Measurements from ENCODE around the gene FAM174A.

GRCh38 chr5:95900859-95901151 is 60.8 kb downstream of the ELL2 start:
- PRO-cap, 2 experiments, result no peak in any of the 2 experiments

- PRO-cap, 2 experiments, result peak in 2 of 2 experiments; most common minus-strand start chr5:95931028 (in 1)
Measured at GRCh38 chr5:95930638-95931558, 30.8 kb downstream of the ELL2 start.

DNA sequence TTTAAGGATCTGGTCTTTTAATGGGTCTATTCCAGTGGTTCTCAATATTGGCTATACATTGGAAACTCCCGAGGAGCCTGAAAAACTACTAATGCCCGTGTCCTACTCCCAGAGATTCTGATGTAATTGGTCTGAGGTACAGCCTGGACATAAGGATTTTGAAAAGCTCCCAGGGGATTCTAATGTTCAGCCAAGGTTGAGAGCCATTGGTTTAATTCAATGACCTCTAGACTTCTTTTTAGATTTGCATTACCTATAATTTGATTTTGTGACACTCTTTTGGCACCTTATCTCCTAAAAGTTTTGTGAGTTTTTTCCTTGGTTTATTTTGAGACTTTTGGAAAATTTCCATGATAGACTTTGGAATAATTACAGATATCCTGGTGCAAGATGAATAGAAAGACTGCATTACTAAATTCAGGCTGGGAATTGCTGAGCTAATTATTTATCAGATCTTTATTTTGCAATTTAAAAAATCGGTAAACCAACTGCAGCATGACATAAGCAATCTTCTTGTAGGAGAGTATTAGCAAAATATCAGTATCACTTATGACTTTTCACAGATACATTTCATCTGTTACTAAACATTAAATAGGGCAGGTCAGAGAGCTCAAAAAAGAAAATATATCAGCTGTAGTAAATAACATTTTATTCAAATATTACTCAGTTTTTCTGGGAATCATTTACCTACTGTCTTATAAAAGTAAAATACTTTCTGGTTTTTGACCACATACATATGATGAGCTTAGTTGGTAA is 91.6 kb upstream of the ELL2 start:
- PRO-cap, 2 experiments, result no peak in any of the 2 experiments

- PRO-cap, 2 experiments, result no peak in any of the 2 experiments
Measured at GRCh38 chr5:96110380-96110955, 148.8 kb upstream of the ELL2 start.

DNA sequence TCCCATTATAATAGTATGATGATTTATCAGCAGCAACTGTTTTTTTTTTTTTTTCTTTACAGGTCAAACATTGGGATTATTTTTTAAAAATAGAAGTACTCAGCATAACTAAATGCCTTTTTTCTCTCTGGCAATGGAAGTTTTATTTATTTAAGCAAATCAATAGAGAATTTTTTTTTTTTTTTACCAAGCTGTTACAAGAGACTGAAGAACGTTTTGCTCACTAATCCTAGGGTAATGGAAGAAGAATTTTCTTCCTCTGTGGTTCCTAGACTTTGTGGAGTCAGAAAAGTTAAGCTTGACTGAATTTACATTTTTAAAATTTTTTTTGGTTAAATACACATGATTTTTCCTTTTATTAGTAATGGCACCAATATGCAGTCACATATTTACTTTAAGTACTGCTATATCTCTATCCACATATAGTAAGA is 189.9 kb downstream of the PCSK1 start:
- PRO-cap, 2 experiments, result no peak in any of the 2 experiments

GRCh38 chr5:96408097-96408800 is 24.8 kb downstream of the PCSK1 start:
- PRO-cap, 2 experiments, result no peak in any of the 2 experiments

DNA sequence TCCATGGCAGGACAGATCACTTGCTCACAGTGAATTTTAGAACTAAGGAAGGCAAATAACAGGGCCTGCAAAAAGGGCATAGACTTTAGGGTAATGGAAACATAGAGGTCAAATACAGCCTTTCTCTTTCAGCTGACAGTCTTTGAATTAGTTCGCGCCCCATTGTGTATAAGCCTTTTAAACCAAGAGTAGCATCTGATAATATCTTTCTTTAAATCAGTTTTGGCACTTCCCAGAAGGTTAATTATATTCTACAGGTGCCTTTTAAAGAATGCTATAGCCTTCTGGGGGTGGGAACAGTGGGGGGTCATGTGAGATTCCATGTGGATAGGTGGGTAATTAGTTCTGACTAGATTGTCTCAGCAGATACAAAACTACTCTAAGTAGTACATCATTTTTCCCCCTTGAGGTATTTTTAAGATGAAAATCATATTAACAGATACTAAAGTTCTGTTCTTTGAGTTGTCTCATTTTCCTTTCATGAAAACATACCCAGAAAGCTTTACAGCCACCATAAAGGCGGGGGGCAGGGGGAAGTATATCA is 4.4 kb downstream of the CAST start:
- PRO-cap, 2 experiments, result peak in 1 of 2 experiments; most common plus-strand start position 282 of the sequence (in 1)

DNA sequence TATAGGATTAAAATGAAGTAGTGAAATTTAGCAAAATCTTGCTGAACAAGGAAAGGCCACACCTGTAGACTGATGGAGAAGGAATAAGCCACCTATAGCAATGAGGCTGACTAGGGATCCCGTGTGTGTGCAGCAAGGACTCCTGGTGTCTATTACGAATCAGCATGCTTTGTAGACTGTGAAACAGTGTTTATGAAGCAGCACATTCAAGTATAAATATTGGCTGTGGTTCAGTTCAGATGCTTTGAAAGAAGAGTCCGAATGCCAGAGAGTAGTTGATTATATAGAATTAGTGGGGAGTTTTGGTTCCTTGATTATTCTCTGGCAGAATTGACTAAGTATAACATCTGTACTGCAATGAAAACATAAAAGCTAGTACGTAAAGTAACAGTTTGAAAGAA is 41.8 kb downstream of the CAST start:
- PRO-cap, 2 experiments, result no peak in any of the 2 experiments

DNA sequence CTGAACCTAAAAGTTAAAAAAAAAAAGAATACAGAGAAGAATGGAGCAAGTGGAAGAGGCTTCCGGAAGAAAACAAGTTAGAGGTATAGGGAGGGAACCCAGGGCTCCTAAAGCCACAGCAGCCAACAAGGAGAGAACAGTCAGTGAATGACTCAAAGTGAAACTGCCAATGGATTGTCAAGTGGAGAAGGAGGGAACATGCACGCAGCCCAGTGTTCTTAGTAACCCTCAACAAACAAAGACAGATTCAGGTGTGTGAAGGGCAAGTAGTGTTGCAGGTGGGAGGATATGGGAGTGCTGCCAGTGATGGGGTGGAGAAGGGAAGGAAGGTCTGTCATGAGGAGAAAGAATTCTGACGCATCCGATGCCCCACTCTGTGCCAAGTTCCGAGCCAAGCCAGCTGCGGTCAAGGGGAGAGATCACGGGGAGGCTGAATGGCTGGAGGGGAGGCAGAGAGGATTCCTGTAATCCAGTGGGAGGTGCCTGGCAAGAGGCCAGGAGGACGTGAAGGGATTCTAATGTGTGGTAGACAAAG is 56.4 kb downstream of the CAST start:
- PRO-cap, 2 experiments, result no peak in any of the 2 experiments

GRCh38 chr5:98109360-98109980 is 664.0 kb upstream of the RGMB start:
- PRO-cap, 2 experiments, result no peak in any of the 2 experiments

DNA sequence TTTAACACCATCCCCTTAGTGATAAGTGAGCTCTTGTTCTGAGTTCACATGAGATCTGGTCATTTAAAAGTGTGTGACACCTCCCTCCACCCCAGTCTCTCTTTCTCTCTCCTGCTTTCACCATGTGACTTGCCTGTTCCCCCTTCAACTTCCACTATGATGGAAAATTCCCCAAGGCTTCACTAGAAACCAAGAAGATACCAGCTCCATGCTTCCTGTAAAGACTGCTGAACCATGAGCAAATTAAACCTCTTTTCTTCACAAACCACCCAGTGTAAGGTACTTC is 475.2 kb upstream of the RGMB start:
- PRO-cap, 2 experiments, result no peak in any of the 2 experiments

GRCh38 chr5:98774766-98775165 is 1.3 kb downstream of the RGMB start:
- PRO-cap, 2 experiments, result no peak in any of the 2 experiments

GRCh38 chr5:98779160-98780212 is 6.0 kb downstream of the RGMB start:
- PRO-cap, 2 experiments, result no peak in any of the 2 experiments

GRCh38 chr5:98904154-98904514 is 24.7 kb downstream of the CHD1 start:
- PRO-cap, 2 experiments, result peak in 1 of 2 experiments; most common minus-strand start chr5:98904367 (in 1)

DNA sequence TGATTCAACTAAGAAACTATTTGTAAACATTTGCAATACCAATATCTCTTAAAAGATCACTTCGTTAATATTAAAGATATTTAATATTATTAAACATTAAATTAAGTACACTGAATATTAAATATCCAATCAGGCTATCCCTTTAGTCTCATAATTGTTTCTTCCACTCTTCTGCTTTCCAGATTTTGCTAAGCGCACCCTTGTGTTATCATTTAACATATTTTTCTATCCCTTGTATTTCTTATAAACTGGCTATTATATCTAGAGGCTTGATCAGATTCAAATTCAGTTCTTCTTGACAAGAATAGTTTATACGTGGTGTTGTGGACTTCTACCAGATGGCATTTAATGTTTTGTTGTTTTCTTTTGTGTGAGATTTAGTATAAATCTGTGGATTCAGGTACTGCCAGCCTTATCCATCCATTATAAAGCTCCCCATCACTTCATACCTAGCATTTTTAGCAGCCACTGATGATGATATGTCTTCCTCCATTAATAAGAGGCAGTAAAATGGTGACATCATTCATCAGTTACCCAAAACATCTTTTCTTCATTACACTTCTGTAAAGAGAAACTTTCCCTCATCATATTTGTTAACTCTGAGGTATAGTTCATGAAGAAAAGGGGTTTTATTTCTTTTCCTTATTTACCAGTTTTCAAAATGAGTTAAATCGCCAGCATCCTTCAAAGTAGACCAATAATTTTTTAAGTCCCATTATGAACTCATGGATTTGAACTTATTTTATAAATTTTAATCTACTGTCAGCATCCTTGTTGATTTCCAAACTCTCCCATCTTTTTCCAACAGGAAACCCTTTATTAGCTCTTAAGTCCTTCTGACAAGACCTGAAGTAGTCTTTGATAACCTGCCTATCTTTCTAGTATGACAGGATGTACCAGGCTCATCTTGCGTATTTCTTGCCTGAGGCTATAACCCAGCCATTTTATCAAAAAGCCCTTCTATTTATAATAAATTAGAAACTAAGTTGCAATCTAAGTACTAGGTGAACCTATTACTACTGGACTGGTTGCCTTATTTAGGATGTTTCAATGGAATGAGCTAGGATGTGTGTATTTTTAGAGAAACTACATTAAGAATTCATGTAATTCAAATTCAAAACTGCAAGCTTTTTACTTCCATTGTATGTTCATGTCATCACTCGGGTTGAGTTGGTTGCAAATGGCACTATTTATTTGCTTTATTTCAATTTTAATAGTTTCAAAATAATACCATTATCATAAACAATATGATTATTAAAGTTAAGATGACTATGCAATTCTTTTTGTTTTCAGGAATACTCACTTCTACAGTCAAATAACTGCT is 19.3 kb downstream of the CHD1 start:
- PRO-cap, 2 experiments, result peak in 2 of 2 experiments; most common minus-strand start position 176 of the sequence (in 2)

- PRO-cap, 2 experiments, result no peak in any of the 2 experiments
Measured at GRCh38 chr5:99019814-99020367, 91.1 kb upstream of the CHD1 start.

- PRO-cap, 2 experiments, result peak in 2 of 2 experiments; most common plus-strand start chr5:100535623 (in 2); most common minus-strand start chr5:100535196 (in 1)
Measured at GRCh38 chr5:100535138-100536028, at the start of gene FAM174A. TSS of gene FAM174A (plus strand) at chr5:100535374.

DNA sequence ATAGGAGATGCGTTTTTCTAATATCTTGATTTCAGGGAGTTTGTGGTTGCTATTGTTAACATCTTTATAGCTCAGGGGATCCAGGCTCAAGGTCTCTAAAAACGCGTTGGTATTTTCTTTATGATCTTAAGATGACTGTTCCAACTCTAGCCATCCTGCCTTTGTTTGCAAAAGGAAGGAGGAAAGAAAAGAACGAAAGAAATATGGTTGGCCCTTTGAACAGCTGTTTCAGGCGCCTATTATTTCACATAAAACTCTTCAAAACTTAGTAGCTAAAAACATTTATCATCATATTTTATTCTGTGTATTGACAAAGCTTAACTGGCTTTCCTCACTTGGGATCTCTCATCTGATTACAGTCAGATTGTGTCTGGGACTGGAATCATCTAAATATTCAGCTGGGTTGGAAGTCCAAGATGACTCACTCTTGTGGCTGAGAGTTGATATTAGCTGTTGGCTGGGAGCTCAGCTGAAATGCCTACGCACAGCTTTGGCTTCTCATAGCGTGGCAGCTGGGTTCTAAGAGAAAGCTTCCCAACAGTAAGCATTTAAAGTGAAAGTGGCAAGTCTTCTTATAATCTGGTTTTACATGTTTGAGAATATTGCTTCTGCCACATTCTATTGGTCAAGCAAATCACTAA is 60.2 kb downstream of the FAM174A start:
- PRO-cap, 2 experiments, result no peak in any of the 2 experiments

DNA sequence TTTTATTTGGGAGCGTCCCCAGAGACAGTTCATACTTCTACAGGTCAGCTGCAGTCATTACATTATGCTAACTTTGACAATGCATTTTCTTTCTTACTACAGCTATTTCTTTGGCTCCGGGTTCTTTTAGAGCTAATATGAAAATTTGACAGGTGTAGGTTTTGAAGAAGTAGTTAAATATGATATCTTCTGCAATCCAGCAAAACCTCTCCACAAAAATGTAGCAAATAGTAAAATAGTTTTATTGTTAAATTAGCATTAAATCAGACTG is 242.1 kb upstream of the ST8SIA4 start:
- PRO-cap, 2 experiments, result no peak in any of the 2 experiments

GRCh38 chr5:101897770-101898405 is 398.2 kb downstream of the SLCO4C1 start:
- PRO-cap, 2 experiments, result no peak in any of the 2 experiments

All from monocyte (primary cell).